Bronchial epithelial cell (primary cell): Measurements from ENCODE around the genes GRIPAP1, FOXP3, CCNB3, XAGE2 and SSX2.

GRCh38 chrX:48531461-48532085 is 7.9 kb upstream of the TBC1D25 start:
- RRBS, 2 experiments = no CpG with 5 or more reads among the region's 5 CpGs

DNA sequence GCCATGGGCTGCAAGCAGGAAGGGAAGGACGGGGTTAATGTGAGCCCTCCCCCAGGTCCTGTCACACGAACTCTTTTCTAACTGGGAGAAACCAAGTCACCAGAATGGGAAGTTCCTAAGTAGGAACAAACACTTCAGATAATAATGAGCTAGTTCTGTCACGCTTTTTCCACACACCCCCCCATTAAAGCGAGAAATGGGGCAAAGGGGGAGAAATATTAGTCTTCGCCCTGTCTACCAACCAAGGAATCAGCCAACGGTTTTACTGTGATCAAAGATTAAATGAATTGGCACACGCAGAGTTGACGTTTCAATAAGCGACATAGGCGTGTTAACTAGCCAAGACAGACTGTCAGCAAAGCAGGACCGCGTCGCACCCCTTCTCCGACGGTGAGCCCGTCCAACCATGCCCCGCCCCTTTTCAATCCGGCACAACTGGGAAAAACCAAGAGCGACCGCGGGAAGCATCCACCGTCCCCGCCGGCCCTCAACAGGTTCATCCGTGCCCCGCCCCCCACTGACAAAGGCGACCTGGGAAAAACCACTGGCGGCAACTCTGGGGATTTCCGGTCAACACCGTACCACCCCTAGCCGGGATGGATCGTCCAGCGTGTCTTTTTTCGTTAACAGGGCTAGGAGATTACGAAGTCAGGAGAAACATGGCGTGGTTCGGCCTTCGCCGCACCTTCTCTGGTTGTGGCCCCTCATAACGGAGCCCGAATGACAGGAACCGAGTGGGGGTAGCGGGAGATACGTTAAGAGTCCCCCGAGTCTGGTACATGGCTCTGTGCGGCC is 520 bp downstream of the TIMM17B start:
- RRBS, 2 experiments = 2 to 7% methylated on average over 11 of the region's 46 CpGs

DNA sequence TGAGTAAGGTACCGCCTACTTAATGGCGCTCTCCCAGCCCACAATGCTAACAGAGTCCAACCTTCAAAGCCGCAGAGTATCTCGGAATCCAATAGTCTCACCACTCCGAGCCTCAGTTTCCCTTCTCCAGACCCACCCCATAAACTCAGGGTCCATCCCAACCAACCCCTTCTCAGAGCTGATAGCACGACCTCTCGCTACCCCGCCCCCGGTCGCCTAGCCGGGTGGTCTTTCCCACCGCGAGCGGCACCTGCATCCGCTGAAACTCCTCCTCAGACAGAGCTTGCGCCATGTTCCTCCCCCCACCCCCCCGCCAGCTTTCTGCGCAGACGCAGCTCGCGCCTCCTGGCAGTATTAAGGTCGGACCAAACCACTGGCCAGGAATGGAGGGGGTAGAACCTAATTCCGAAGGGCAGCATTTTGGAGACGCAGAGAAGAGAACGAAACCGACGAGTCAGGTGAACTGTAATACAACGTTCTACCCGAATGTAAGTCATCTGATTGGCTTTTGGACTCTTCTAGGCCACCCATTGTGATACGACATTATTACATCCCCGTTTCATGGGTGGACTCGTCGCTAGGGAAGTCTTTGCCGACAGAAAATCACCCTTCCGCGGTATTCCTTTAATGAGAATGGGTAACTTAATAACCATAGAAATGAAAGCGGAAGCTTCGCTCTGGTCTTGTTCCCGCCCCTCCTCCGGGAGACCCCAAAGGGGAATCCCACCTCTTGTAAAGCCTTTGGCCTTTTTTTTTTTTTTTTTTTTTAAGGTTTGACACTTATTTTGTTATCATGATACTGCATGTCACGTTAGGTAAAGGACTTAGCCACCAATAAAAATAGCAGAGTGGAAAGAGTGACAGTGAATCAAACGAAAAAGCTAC is at the start of gene GRIPAP1:
GRIPAP1 (minus strand) TSS at position 327 of the 885 bp plus-strand sequence.
- RRBS, 2 experiments = no CpG with 5 or more reads among the region's 42 CpGs

- RRBS, 2 experiments = 2 to 15% methylated on average over 6 of the region's 13 CpGs
Observed at GRCh38 chrX:49042763-49043066, 442 bp downstream of the TFE3 start.

GRCh38 chrX:49100609-49101697 is 21.3 kb upstream of the WDR45 start:
- RRBS, 2 experiments = 2 to 25% methylated on average over 18 to 21 of the region's 81 CpGs

GRCh38 chrX:49176876-49177951 is 5.5 kb downstream of the PLP2 start:
- RRBS, 2 experiments = no CpG with 5 or more reads among the region's 25 CpGs

DNA sequence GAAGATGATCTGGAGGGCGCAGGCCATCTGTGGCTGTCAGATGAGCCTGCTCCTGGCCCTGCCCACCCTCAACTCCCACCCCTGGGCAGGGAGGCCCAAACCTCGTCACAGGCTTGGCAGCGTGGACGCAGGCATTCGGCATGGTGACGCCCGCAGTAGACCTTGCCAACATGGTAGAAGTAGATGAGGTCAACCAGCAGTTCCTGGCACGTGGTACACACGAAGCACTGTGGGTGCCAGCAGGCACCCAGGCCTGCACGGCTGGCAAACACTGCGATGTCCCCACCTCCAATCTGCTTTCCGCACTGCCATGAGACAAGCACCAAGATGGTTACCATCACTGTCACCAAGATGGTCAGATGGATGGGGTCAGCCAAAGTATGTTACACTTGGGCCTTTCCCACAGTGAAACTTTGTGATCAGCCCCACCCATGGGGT is 6.5 kb downstream of the PLP2 start:
- RRBS, 2 experiments = no CpG with 5 or more reads among the region's 12 CpGs

DNA sequence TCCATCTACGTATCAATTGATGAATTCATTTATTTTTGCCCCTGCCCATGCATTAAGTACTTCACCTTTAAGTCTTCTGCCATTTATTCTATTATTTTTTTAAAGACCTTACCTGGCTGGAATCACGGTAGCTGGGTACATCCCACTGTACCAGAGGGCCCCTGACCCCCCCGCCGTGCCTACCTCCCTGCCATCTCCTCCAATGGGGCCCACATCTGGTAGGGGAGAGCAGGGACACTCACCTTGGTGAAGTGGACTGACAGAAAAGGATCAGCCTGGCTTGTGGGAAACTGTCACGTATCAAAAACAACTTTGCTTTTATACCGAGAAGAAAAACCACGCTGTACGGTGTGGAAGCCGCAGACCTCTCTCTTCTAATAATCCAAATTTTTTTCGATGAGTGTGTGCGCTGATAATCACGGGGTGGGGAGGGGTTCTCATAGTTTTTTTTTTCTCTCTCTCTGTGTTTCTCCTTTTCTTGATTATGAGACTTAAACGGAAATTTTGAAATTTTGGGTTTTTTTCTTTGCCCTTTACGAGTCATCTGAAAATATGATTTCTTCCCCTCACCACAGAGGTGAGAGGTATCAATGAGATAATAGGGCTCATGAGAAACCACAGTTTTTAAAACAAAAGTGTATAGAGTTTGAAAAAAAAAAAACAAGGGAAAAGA is at the start of gene FOXP3:
FOXP3 (minus strand) TSS at position 292 of the 673 bp plus-strand sequence.
- RRBS, 2 experiments = no CpG with 5 or more reads among the region's 14 CpGs

GRCh38 chrX:49308702-49309502 is 5.5 kb downstream of the GAGE10 start:
- RRBS, 2 experiments = no CpG with 5 or more reads among the region's 17 CpGs

GRCh38 chrX:49309503-49310043 is 6.1 kb downstream of the GAGE10 start:
- RRBS, 2 experiments = no CpG with 5 or more reads among the region's 8 CpGs

DNA sequence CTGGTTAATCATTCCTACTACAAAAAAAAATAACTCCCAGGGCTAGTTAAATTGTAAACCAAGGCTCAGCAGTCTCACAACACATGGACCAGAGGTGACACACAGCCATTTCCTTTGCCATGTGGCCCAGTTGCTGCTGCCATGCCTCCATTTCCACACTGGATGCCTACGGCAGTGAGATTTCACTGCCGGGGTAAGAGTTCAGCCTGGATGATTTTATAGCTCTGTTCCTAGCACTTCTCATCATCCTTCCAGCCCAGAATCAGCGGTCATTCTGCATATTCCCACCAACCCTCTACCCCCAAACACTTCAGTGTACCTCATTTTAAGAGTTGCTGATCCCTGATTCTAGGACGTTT is 107.1 kb downstream of the AKAP4 start:
- RRBS, 2 experiments = no CpG with 5 or more reads among the region's 4 CpGs

DNA sequence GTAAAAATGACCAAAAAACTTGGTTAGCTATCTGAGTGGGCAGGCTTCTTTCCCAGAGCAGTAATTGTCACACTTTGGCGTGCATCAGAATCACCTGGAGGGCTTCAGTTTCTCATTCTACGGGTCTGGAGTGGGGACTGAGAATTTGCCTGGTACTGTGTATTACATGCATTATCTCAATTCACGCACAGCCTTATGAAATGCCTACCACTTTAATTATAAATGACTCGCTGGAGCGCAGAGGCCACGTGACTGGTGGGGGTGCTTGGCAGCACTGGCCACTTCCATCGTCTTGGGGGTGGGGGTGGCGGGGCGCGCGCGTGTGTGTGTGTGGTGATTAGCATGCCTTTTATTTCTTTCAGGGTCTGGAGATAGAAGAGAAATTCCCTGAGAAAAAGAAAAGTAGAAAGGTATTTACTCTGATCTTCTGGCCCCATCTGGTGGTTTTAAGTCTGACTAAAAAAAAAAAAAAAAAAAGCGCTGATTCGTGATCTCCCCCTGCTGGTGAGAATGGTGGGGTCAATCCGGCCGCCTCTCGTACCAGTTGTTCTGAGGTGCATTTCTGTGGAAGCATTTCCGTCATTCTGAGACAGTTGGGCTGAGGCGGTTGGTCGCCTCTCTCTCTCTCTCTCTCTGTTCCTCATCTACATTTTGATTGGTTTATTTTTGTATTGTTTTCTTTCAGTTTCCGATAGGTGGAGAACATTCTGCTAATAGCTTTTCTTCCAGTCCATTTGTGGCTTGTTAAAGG is at the start of gene CCNB3:
CCNB3 (plus strand) TSS at position 565 of the 751 bp plus-strand sequence.
- RRBS, 2 experiments = no CpG with 5 or more reads among the region's 21 CpGs

- RRBS, 2 experiments = no CpG with 5 or more reads among the region's 4 CpGs
Observed at GRCh38 chrX:50431423-50431977, 39.1 kb downstream of the DGKK start.

DNA sequence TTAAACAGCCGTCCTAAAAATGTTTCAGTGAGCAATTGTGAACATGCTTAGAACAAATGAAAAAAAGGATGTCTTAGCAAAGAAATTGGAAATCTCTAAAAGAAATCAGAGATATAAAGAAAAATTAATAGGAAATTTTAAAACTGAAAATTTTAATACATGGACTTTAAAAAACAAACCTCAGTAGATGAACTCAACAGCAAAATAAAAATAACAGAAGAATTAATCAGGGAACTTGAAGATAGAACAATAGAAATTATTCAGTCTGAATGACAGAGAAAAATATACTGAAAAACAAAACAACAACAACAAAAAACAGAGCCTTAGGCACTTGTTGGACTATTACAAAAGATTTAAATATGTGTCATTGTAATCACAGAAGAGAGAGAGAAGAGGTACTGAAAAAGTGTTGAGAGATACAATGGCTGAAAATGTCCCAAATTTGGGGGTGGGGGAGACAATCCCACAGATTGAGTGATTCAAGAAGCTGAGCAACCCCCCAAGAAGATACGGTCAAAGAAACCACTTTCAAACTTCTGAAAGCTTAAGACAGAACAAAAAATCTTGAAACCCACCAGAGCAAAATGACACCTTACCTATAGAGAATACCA is 9.6 kb upstream of the MAGED1 start:
- RRBS, 2 experiments = no CpG with 5 or more reads among the region's 2 CpGs

- RRBS, 2 experiments = no CpG with 5 or more reads among the region's 10 CpGs
Observed at GRCh38 chrX:51891710-51892756, 1.4 kb upstream of the MAGED1 start.

GRCh38 chrX:52368850-52369291 is at the start of gene XAGE2:
TSS of gene XAGE2 (plus strand) at chrX:52369021.
- RRBS, 2 experiments = no CpG with 5 or more reads among the region's 19 CpGs

DNA sequence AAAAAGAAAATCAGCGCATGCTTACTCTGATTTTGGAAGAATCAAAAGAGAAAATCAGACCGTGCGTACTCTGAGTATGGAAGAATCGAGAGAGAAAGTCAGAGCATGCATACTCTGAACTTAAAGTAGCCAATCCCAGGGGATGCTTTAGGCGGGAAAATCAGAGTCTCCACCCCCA is 118 bp downstream of the SSX7 start:
- RRBS, 2 experiments = no CpG with 5 or more reads among the region's 5 CpGs

- RRBS, 2 experiments = no CpG with 5 or more reads among the region's 15 CpGs
Observed at GRCh38 chrX:52707006-52707387, at the start of gene SSX2. TSS of gene SSX2 (minus strand) at chrX:52707178.

DNA sequence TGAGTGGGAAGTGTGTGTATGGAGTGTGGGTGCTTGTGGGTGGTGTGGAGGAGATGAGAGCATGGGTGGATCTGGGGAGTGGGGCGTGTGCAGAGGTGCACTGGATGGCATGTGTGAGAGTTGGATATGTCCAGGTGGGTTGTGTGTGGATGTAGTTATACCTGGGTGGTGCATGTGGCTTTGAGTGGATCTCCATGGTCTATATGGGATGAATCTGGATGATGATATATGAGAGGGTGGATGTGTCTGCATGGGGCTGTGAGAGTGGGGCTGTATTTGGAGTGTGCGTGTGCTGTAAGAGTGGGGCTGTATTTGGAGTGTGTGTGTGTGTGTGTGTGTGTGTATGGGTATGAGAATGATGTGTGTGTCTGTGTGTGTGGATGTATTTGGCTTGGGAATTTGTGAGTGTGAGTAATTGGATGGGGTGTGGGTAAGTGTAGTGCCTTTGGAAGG is 7.0 kb downstream of the GPR173 start:
- RRBS, 2 experiments = no CpG with 5 or more reads among the region's 2 CpGs